Melanocyte of skin (primary cell): ENCODE data around the genes RAB31, TXNDC2 and VAPA.

GRCh38 chr18:9132714-9133889, 3.5 kb upstream of the ANKRD12 start:
- CAGE, long polyA plus RNA, 2 experiments, result no peak in any of the 2 experiments

DNA sequence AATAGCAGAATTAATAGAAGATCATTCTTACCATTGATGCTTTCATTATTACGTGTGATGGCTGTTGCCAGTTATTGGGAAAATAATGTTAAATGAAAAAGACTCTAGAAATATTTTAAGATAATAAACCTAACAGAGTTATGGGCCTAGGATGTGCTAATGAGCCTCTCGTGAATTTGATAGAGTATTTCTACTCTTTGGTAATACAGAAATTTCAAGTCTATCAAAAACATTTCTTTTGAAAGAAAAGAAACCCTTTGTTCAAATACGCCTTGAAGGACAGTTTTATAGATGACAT, 54.4 kb downstream of the ANKRD12 start:
- CAGE, long polyA plus RNA, 2 experiments, result no peak in any of the 2 experiments

GRCh38 chr18:9254484-9255065, 80.0 kb upstream of the TWSG1 start:
- CAGE, long polyA plus RNA, 2 experiments, result no peak in any of the 2 experiments

GRCh38 chr18:9433894-9434218, 41.5 kb upstream of the RALBP1 start:
- CAGE, long polyA plus RNA, 2 experiments, result no peak in any of the 2 experiments

DNA sequence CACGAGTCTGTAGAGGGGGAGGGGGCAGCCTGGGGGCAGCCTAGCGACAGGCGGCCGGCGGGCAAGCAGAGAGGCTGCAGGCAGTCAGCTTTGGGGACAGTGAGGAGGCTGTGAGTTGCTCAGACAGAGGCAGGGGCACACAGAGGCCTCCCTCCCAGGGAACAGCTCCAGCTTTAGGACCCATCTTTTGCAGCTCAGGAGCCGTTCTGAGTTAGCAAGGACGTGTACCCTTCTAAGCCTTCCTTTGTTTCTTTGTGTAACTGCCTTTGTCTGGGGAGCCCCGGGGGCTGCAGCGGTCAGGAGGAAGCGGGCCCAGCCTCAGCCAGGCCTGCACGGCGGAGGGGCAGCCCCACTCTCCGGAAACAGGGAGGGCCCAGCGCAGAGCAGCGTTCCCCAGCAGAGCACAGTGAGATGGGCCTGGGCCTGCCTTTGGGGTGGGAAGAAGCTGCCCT, 41.1 kb upstream of the RALBP1 start:
- CAGE, long polyA plus RNA, 2 experiments, result no peak in any of the 2 experiments

- CAGE, long polyA plus RNA, 2 experiments, result no peak in any of the 2 experiments
Measured at GRCh38 chr18:9569582-9570244, 44.6 kb downstream of the PPP4R1 start.

GRCh38 chr18:9615904-9616493, 1.6 kb upstream of the PPP4R1 start:
- CAGE, long polyA plus RNA, 2 experiments, result no peak in any of the 2 experiments

DNA sequence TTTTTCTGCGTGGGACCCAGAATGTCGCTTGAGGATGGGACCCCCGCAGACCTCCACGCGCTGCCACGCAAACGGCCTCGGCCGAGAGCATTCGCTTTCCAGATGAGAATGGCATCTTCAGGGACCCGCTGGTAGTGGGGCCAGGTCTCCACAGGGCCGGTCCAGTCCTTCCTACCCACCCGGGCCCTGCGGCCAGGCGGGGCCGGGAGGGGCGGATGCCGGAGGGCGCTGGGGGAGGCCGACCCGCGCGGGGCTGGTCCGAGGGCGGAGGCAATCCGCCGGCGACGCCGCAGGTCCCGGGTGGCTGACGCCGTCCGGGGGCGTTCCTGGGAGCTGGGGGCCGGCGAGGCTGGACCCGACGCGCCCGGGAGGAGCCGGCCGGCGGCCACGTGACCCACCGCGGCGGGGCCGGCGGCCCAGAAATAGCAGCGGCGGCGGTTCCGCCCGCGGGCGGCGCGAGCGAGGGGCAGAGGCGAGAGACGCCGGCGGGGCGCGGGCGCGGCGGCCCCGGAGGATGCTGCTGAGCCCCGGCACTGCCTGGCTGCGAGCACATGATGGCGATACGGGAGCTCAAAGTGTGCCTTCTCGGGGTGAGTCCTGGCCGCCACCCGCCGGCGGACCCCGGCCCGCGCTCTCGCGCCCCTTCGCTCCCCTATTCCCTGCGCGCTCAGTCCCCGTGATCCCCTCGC, at the start of gene RAB31:
Gene RAB31, plus strand, starts transcription at position 447 of the 689 bp plus-strand sequence.
- CAGE, long polyA plus RNA, 2 experiments, result no peak in any of the 2 experiments

- CAGE, long polyA plus RNA, 2 experiments, result no peak in any of the 2 experiments
Measured at GRCh38 chr18:9709442-9710043, 1.4 kb downstream of the RAB31 start.

GRCh38 chr18:9755503-9756075, 47.5 kb downstream of the RAB31 start:
- CAGE, long polyA plus RNA, 2 experiments, result no peak in any of the 2 experiments

DNA sequence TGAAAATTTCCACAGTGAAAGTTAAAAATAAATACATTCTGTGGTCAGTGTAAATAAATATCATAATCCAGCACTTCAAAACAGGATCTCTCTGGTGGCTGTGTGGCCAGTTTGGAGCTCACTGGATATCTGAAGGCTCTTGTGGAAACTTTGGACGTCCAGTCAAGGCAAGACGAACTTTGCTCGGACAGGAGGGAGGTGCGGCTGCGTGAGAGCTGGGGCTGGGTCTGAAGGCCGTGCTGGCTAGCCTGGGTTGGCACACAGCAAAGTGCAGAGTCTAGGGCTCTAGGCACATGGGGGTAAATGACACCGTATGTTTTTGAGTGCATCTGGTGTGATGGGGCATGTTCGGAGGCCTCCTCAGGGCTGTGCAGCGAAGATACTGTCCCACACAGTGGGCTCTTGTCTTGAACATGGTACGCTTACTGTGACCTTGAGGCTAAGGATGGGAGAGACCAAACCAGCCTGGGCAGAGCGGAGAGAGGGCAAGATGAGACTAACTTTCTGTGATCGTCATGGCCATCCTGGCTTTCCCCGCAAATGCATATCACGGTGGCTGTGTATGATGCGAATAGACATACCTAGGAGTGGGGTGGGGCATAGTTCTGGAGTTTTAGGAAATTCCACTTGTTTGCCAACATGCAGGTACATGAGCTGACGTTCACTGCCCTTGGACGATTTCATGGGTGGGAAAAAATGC, 78.7 kb upstream of the TXNDC2 start:
- CAGE, long polyA plus RNA, 2 experiments, result no peak in any of the 2 experiments

DNA sequence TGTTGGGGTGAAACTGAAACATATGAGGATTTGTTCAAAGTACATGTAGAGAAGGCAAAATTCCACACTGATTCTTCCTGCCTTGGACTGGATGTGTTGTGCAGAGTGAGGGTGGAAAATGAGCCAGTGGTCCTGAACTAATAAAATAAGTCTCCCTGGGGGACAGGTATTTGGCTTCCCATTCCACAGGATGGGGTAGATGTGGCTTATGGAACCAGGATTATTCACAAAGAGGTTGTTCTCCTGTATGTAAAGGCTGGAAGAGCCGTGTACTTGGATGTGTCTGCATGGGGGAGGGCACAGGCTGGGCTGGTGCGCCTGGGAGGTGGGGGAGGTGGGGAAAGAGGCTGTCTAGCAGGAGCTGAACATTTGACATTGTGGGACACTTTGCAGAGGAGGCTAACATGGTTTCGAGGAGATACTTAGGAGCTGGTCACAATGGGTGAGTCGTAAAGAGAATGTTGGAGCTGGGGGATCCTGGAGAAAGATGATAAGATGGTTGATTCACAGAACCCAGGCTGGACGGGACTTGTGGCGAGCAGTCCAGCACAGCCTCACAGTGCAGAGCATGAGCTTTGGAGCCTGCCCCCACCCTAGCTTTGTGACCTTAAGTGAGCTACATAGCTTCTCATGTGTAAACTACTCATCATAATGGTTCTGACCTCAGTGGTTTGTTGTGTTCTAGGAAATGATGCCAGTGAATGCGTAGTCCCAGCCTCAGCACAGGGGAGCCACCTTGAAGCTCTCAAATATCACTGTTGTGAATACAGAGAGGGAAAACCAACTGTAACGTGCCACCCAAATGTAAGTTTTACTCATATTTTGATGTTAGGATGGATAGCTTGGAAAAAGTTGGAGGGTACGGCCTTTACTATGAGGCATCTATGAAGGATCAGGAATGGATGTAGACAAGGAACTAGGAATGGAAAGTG, at the start of gene TXNDC2:
Gene TXNDC2, plus strand, starts transcription at position 697 of the 932 bp plus-strand sequence.
- CAGE, long polyA plus RNA, 2 experiments, result no peak in any of the 2 experiments

GRCh38 chr18:9913215-9913613, 602 bp upstream of the VAPA start:
- CAGE, long polyA plus RNA, 2 experiments, result no peak in any of the 2 experiments

- CAGE, long polyA plus RNA, 2 experiments, result start-site peak on the plus strand in 2 of 2 experiments, at chr18:9913952-9914250 at its widest, 21 to 448 reads per replicate
Measured at GRCh38 chr18:9913614-9914427, at the start of gene VAPA. VAPA (plus strand) TSS chr18:9914016.

GRCh38 chr18:9950225-9950605, 36.4 kb downstream of the VAPA start:
- CAGE, long polyA plus RNA, 2 experiments, result no peak in any of the 2 experiments

DNA sequence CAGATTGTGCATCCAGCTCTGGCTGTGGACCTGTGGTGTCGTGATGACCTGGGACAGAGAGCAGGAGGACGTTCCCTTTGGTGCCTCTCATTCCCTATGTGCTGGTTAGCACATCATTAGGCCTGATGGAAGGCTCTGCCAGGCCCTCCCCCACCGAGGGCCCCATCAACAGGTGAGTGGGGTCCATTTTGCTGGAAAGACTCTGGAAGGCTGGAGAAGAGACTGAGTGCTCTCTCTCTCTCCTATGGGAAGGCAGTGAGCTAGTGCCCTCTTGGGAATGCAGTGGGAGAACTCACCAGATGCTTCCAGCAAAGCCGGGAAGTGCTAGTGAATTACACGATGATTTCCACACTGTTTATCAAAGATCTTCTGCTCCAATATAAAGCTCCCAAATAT, 135.8 kb downstream of the VAPA start:
- CAGE, long polyA plus RNA, 2 experiments, result no peak in any of the 2 experiments

DNA sequence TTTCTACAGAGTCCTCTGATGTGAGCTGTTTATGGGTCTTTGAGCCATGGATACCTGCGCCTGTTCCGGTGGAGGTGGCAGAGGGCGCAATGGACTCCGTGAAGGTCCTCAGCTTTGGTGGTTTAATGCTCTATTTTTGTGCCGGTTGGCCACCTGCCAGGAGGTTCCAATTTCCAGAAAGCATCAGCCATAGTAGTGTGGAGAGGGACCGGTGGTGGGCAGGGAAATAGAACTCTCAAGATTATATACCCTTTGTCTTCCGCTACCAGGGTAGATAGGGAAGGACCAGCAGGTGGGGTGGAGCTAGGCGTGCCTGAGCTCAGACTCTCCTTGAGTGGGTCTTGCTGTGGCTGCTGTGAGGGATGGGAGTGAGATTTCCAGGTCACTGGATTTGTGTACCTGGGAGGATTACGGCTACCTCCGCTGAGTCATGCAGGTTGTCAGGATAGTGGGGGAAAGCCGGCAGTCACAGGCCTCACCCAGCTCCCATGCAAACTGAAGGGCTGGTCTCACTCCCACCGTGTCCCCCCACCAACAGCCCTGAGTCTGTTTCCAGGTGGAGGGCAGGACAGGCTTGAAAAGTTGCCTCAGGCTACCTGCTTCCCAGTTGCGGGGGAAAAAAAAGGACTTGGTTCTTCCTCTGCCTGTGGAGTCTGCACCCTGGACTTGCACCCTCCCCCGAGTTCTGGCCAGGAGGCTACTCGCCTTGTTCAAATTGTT, 268.1 kb downstream of the VAPA start:
- CAGE, long polyA plus RNA, 2 experiments, result no peak in any of the 2 experiments

GRCh38 chr18:10379936-10380159, 74.6 kb upstream of the APCDD1 start:
- CAGE, long polyA plus RNA, 2 experiments, result no peak in any of the 2 experiments

DNA sequence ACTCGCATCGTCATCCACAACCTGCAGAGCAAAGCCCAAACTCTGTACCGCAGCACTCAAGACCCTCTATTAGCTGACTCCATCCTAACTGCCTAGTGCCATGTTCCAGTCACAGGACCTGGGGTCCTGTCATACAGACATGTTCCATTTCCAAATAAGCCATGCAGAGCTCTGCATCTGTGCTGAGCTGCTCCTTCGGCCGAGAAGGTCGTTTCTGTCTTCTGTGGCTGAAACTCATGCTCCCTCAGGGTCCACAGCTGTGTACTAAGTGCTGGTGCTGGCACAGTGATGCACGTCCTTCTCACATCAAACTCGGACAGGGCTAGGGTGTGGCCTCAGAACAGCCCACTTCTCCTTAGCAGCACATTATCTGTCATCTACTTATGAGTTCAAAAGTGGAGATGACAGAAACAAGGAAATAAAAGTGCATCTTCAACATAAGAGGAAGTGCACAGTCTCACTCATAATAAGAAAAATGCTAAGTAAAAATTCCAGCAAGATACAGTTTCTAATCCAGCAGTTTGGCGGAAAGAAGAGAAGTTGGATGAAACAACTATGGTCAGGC, 53.9 kb upstream of the APCDD1 start:
- CAGE, long polyA plus RNA, 2 experiments, result no peak in any of the 2 experiments

DNA sequence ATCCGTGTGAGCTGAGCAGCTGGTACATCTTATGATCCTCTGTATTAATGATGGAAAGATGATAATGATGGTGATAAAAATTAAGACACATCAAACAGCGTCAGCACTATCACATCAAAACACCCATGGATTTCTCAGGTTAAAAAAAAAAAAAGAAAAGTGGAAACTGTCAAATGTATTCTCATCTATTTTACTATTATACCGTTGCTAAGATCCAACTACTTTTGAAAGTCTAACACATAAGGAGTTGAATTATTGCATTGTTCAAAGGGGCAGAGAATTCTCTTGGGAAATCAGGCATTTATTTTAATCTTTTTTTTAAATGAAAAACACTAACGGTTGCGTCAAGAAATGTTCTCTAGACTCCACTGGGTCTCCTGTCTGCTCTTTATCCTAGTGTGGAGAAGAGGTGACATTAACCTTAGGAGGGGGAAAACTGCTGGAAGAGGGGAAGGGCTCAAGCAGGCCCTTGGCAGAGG, 1.3 kb upstream of the APCDD1 start:
- CAGE, long polyA plus RNA, 2 experiments, result no peak in any of the 2 experiments